Body of pancreas (tissue), 2 donors: ENCODE measurements around a stretch of chr3.

GRCh38 chr3:172068606-172069582, 29.5 kb downstream of the FNDC3B start:
- PRO-cap, result no peak
- RAMPAGE, long total RNA, 2 experiments, result no peak in any of the 2 experiments

DNA sequence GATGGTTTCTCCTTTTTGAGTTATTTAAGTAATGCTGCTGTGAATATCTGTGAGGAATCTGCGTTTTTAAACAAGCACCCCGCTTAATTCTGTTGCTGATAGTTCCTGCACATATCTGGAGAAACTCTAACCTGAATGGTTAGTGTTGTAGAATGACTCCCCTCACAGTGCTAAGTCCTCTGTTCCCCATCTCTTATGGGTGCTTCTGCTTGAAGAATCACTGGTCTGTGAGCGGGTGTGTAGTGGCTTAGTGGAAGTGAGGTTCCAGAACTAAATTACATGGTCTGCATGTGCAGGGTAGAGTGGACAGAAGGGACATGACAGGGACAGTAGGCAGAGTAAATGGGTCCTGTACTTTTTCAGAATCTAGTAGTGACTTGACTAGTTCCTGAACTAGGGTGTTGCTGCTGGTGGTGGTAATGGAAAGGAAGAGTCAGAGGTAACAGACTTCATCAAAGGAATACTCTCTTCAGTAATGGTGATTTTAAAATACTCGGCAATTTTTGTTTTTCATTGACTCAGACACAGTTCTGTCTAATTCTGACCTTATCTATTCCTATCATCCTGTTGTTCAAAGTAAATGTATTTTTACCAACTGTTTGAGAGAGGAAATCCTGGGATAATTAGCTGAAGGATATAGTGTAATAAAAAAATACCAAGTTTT, 55.3 kb downstream of the FNDC3B start:
- PRO-cap, result no peak
- RAMPAGE, long total RNA, 2 experiments, result no peak in any of the 2 experiments

DNA sequence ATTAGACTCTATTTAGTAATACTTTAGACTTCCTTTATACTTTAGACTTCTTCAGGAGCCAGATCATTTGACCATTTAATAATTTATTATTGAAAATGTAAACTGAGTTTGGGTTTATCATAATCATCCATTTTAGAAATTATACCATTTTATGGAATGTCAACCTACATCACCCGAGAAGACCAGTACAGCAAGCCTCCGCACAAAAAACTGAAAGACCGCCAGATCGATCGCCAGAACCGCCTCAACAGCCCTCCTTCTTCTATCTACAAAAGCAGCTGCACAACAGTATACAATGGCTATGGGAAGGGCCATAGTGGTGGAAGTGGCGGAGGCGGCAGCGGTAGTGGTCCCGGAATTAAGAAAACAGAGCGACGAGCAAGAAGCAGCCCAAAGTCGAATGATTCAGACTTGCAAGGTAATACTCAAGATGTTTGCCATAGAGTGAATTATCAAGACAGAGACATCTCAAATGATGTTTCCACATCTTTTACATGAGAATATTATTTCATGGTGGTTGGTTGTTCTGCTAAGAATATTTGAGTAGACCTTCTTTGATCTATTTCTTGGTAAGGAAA, 197.0 kb downstream of the GHSR start:
- PRO-cap, result no peak
- RAMPAGE, long total RNA, 2 experiments, result no peak in any of the 2 experiments

GRCh38 chr3:172280218-172280585, 168.1 kb downstream of the GHSR start:
- PRO-cap, result no peak
- RAMPAGE, long total RNA, 2 experiments, result no peak in any of the 2 experiments

DNA sequence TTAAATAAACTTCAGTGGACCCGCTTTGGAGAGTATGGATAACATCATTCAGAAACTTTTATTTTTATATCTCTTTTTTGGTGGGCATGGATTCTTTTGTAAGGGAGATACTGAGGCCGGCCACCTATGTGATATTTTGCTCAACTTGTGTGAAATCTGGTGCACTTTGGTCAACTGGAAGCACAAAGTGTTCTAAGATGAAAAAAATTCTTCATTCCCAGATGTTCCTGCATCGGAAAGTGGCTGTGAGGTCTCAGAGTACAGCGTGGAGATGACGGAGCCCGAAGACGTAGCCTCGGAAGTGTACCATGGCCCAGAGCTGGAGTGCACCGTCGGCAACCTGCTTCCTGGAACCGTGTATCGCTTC, 104.4 kb downstream of the GHSR start:
- PRO-cap, result no peak
- RAMPAGE, long total RNA, 2 experiments, result start-site peak on the plus strand in 1 of 2 experiments, centred at position 258 of the sequence, 20 reads per replicate

- PRO-cap, result no peak
- RAMPAGE, long total RNA, 2 experiments, result no peak in any of the 2 experiments
Measured at GRCh38 chr3:172595328-172595840, 72.2 kb upstream of the TNFSF10 start.

GRCh38 chr3:172607838-172608208, 84.6 kb upstream of the TNFSF10 start:
- PRO-cap, result no peak
- RAMPAGE, long total RNA, 2 experiments, result no peak in any of the 2 experiments

DNA sequence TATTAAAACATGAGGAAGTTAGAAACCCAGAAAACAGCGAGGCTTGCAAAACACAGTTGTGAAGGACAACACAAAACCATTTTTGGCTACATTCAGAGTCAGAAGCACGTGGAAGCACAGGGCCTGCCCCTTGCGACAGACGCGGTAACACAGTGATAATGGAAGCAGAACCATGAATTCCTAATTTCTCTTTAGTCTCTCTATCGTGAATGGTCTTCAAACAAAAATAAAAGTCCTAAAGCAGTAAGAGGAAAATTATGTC, 12.2 kb downstream of the NCEH1 start:
- PRO-cap, result no peak
- RAMPAGE, long total RNA, 2 experiments, result no peak in any of the 2 experiments

GRCh38 chr3:173584398-173585062, 187.0 kb downstream of the NLGN1 start:
- PRO-cap, result no peak
- RAMPAGE, long total RNA, 2 experiments, result no peak in any of the 2 experiments

DNA sequence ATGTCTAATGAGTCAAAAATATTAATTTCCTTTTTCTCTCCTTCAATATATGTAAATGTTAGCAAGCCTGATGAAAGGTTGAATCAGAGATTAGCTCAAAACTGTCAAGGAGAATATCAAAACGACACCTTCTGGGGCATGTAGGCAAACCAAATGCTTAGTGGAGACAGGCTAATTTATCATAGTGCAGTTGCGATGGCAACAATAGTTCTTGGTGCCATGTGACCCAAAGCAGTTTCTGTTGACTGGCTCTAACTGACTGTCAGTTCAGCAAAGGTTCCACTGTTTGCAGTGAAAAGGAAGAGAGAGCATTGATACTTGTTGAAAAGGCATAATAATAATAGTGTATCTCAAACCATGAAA, 513.9 kb downstream of the NLGN1 start:
- PRO-cap, result no peak
- RAMPAGE, long total RNA, 2 experiments, result no peak in any of the 2 experiments

- PRO-cap, result no peak
- RAMPAGE, long total RNA, 2 experiments, result no peak in any of the 2 experiments
Measured at GRCh38 chr3:175432860-175433485, 573.8 kb downstream of the NAALADL2 start.

GRCh38 chr3:176360511-176360893, 836.8 kb downstream of the TBL1XR1 start:
- PRO-cap, result no peak
- RAMPAGE, long total RNA, 2 experiments, result no peak in any of the 2 experiments

DNA sequence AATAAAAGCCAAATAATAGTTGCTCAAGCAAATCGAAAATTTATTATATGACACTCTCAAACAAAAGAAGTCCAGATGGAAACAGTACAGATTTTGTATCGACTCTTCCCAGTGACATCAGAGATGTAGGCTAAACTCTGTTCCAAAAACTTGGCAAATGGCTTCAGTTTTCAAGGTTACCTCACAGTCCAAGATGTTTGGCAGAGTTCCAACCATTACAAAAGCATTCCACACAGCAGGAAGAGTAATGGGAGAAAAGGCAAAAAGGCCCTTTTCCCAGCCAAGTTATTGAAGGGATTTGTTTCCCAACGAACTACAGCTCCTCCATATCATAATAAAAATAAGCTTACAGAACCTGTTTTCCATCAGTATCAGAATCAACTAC, 290.9 kb downstream of the TBL1XR1 start:
- PRO-cap, result no peak
- RAMPAGE, long total RNA, 2 experiments, result no peak in any of the 2 experiments

GRCh38 chr3:177021717-177022319, 175.5 kb downstream of the TBL1XR1 start:
- PRO-cap, result no peak
- RAMPAGE, long total RNA, 2 experiments, result no peak in any of the 2 experiments

- PRO-cap, result no peak
- RAMPAGE, long total RNA, 2 experiments, result no peak in any of the 2 experiments
Measured at GRCh38 chr3:177056667-177057225, 140.5 kb downstream of the TBL1XR1 start.

DNA sequence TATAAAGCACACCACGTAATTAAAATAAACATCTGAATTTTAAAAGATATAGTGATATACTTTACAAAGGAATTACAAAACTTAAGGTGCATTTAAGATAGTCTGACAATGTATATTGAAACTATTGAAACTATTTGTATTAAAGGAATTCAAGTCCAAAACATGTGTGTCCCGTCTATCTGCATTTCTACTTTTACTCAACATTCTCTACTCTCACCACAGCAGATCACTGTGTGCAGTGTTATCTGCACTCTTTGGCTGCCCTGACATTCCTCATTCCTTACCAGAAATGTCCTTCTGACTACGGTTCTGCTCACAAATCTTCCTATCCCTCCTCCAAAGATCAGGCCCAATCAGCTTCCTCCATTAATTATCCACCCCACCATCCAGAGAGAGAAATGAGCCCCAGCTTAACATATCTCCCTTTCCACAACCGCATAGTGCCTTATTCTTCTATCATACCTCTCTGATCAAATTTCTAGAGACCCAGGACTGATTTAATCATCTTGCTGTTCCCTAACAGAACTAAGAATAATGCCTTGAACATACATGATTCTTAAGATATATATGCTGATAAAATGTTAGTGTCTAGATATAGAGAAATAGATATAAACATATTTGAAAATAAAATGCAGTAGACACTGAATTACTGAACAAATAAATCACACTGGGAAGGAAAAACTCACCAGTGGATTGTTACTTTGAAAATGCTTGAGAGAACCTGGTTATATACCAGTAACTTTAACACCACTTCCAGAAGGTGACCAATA, 94.6 kb downstream of the TBL1XR1 start:
- PRO-cap, result no peak
- RAMPAGE, long total RNA, 2 experiments, result no peak in any of the 2 experiments

DNA sequence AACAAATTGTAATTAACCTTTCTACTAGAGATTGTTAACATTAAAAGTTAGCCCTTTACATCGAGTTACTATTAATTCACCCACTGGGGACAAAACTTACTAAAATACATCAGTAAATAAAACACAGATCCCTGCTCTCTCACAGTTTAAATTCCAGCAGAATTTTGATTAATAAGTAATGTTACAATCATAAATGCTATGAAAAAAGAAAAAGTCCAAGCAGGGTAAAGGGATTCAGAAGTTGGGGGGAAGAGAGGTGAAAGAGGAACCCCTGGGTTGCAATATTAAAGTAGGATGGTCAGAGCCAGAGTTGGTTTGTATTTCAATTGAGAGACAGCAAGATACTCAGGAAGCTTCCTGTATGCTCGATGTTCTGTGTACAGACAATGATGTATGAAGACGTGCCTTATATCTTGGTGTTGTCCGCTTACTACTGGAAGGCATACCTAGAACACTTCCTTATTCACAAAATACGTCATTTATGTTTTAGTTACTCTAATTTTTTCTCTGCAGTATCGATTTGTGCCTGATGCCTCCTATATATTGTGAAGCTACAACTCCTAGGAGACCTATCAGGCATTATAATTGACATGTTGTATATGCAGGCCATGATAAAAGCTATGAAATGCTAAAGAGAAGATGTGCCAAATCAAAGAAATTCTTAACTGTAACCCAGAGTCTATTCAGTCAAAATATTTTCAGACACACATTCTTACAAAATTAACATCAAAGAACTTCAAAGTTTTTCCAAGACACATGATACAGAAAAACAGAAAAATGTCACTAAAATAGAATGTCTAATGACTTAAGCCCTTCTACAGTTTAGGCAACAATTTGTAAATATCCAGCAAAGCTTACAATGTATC, 87.5 kb downstream of the TBL1XR1 start:
- PRO-cap, result no peak
- RAMPAGE, long total RNA, 2 experiments, result no peak in any of the 2 experiments

DNA sequence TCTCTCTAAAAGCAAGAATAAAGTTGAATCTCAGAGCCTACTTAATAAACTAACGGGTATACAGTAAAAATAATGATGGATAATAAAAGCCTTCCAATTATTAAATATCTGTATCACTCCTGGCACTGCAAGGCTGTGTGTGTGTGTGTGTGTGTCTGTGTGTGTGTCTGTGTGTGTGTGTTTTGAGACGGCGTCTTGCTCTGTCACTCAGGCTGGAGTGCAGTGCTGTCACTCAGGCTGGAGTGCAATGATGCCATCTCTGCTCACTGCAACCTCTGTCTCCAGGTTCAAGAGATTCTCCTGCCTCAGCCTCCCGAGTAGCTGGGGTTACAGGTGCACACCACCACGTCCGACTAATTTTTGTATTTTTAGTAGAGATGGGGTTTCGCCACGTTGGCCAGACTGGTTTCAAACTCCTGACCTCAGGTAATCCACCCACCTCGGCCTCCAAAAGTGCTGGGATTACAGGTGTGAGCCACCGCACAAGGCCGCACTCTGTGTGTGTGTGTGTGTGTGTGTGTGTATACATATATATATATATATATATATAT, 62.4 kb downstream of the TBL1XR1 start:
- PRO-cap, result no peak
- RAMPAGE, long total RNA, 2 experiments, result start-site peak on the minus strand in 1 of 2 experiments, centred at position 386 of the sequence, 12 reads per replicate

- PRO-cap, result no peak
- RAMPAGE, long total RNA, 2 experiments, result no peak in any of the 2 experiments
Measured at GRCh38 chr3:177145347-177146150, 51.7 kb downstream of the TBL1XR1 start.

GRCh38 chr3:177358234-177358979, 161.1 kb upstream of the TBL1XR1 start:
- PRO-cap, result unidirectional peak, minus-strand start at chr3:177358401; unidirectional peak, plus-strand start at chr3:177358767
- RAMPAGE, long total RNA, 2 experiments, result no peak in any of the 2 experiments